ENCODE measurements around a stretch of chr12.

DNA sequence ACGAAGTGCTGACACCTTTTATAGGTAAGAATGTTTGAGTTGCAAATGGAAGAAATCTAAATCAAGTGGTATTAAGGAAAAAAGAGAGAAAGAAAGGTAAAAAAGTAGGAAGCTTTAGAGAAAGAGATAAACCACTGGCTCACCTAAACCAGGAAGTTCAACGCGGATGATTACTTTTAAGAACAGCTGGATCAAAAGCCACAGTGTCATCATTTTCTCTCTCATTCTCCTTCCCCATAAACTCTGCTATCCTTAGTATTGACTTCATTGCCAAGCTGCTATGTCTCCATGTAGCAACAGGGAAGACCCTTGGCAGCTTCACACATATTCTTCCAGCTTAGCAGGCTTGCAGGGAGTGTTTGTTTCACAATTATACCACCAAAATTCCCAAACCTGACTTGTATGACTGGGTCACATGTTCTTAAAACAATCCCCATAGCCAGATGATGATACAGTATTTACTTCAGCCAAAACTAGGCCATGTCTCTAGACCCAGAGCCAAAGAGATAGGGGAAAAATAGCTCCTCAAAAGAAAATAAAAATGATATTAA is 235.5 kb downstream of the PAWR start:
- PRO-cap, 2 experiments = no peak in any of the 2 experiments

DNA sequence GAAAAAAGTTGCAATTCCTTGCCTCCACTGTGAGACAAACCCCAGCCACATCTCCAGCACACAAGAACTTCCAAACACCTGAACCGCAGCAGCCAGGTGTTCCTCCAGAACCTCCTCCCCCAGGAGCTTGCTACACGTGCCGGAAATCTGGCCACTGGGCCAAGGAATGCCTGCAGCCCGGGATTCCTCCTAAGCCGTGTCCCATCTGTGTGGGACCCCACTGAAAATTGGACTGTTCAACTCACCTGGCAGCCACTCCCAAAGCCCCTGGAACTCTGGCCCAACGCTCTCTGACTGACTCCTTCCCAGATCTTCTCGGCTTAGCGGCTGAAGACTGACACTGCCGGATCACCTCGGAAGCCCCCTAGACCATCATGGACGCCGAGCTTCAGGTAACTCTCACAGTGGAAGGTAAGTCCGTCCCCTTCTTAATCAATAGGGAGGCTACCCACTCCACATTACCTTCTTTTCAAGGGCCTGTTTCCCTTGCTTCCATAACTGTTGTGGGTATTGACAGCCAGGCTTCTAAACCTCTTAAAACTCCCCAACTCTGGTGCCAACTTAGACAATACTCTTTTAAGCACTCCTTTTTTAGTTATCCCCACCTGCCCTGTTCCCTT is 148.7 kb downstream of the PAWR start:
- PRO-cap, 2 experiments = no peak in any of the 2 experiments

GRCh38 chr12:79933303-79934260 is 1.3 kb downstream of the PPP1R12A start:
- PRO-cap, 2 experiments = no peak in any of the 2 experiments

DNA sequence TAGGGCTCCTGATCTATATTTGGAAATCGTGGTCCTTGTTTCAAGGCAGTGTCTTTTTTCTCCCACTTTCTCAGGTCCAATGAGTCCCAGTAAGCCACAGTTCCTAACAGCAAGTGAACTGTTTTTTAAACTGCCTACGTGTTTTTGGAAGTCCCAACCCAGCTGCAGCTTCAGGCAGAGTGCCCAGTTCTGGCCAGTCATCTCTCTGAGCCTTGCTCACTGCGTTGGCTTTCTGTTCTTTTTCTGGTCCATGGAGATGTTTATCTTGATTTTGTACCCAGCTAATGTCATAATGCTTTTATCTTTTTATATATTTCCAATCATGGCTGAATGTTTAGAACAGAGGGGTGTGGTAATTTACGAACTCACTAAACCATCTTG is 46.3 kb upstream of the OTOGL start:
- PRO-cap, 2 experiments = no peak in any of the 2 experiments

DNA sequence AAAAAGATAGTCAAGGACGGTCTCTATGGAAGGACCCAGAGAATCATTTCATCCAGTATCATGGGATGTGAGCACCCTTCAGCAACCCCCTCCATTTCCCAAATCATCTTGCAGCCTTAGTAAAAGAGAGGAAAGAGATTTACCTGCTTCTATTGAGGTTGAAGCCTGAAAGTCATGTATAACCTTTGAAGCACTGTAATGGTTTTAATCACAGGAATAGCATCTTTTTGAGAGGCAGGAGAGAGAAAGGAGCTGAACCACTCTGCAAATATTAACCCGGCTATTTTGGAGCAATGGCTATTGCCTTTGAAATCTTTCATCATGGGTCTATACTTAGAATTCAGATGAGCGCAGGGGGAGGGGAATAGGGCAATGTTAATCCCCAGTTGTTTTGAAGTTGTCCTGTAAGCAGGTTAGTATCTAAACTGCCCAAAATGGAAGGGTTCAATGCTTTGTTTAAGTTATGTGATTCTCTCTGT is 429 bp upstream of the MYF6 start:
- PRO-cap, 2 experiments = no peak in any of the 2 experiments

DNA sequence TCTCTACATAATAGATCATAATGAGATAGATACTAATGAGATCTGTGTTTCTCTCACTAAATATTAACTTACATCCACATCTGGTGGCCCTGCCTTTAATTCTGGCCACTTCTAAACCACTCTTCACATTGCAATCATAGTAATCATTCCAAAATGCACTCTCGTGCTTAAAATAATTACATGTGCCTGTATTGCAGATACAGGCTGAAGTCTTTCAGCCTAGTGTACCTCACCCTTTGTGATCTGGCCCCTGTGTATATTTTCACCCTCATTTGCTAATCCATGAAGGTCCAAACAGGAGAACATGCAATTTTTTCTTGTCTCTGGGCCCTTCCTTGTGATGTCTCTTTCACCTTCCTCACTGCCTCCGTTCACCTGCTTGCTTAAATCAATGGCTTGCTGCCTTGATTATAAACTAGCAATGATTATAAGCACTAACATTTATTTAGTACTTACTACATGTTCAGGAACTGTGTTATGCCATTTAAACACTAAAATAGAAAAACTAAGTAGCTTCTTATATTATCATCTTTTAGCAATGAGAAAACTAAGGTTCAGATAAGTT is 107.9 kb downstream of the LIN7A start:
- PRO-cap, 2 experiments = no peak in any of the 2 experiments

DNA sequence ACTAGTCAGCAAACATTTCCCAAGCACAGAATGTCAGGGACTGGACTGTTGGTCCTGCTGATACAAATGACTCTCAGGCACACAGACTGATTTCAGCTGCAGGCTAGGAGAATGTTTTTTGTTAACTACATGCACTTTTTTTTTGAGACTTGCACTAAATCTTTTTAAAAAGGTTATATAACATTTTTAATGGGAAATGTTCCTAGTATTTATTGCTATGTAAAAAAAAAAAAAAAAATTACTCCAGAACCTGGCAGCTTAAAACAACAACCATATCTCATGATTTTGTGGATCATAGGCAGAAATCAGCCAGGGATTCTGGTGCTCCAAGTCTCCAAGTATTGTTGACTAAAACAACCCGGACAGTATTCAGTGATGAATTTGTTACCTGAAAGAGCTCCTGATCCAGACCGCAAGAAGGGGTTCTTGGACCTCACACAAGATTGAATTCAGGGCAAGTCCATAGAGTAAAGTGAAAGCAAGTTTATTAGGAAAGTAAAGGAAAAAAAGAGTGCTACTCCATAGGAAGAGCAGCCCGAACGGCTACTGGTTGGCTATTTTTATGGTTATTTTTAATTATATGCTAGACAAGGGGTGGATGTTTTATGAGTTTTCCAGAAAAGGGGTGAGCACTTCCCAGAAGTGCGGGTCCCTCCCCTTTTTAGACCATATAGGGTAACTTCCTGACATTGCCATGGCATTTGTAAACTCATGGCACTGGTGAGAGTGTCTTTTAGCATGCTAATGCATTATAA is 131.5 kb downstream of the ACSS3 start:
- PRO-cap, 2 experiments = no peak in any of the 2 experiments

DNA sequence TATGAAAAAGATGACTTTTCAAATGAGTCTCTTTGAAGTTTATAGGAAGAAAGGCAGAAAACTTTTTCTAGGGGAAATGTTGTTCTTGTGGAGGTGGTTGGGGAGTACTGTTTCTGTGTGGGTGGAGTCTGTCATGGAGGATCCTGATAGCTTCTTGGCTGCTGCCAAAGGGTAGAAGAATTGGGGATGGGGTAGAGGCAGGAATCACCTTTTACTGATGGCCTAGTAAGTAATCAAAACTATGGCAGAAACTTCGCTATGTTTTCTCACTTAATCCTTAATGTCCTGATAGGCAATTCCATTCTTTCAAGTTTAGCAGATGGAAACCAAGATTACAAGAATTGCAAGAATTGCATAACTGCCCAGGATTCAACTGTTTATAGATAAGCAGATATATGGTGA is 463.8 kb downstream of the TMTC2 start:
- PRO-cap, 2 experiments = no peak in any of the 2 experiments

GRCh38 chr12:85834335-85834710 is 1.9 kb downstream of the RASSF9 start:
- PRO-cap, 2 experiments = no peak in any of the 2 experiments

- PRO-cap, 2 experiments = no peak in any of the 2 experiments
Measured at GRCh38 chr12:86265041-86265616, 8.9 kb upstream of the MGAT4C start.

DNA sequence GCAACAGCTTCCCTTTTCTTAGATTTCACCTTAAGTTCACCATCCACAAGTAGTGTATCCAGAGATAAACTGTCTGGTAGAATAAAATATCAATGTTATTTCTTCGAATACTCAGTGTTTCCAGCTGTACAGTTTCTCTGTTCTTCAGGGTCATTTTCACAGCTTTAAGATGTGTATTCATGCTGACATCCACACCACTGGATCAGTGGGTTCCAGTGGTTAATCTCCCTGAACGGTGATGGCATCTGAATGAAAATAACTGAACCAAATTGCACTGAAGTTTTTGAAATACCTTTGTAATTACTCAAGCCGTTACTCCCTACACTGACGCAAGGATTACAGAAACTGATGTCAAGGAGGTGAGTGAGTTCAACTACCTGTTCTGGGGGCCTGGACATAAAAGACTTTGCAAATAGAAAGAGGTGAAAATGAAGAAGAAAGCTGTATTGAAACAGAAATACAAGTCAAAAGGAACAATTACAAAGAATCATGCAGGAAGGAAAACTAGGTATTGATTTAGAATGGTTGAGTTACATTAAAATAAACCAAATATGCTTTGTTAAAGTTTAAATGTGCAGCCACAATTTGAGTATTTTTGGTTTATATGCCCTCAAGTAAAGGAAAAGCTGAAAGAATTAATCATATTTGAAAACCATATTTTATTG is 208.3 kb downstream of the C12orf50 start:
- PRO-cap, 2 experiments = no peak in any of the 2 experiments

- PRO-cap, 2 experiments = no peak in any of the 2 experiments
Measured at GRCh38 chr12:88775634-88776141, 195.4 kb upstream of the KITLG start.

GRCh38 chr12:88944165-88944709 is 364.0 kb upstream of the KITLG start:
- PRO-cap, 2 experiments = no peak in any of the 2 experiments

DNA sequence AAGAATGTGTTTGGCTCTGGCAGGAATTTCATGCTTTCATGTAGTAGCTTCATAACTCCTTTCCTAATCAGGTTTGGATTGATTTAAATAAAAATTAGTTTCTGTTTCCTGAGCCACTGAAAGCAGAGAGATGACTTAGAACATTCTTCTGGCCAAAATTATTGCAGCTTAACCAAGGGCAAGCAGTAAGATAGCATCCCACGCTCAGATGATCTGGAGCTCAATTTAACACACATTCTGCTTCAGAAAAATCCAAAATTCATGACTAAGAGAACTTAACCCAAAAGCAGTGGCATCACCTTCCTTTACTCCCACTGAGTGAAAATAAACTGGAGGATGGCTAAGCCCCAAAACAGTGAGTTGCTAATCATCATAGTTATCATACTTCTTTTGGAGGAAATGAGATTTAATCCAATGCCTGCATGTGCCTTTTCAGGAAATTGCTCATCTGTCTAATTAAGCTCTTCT is 195.5 kb downstream of the DUSP6 start:
- PRO-cap, 2 experiments = peak in 2 of 2 experiments; most common plus-strand start position 321 of the sequence (in 1); most common minus-strand start position 320 of the sequence (in 2)

GRCh38 chr12:89225334-89225836 is 126.9 kb downstream of the DUSP6 start:
- PRO-cap, 2 experiments = no peak in any of the 2 experiments

GRCh38 chr12:89391056-89391318 is 38.7 kb upstream of the DUSP6 start:
- PRO-cap, 2 experiments = no peak in any of the 2 experiments

- PRO-cap, 2 experiments = no peak in any of the 2 experiments
Measured at GRCh38 chr12:89548718-89549145, 22.9 kb upstream of the POC1B start.

- PRO-cap, 2 experiments = peak in 1 of 2 experiments; most common minus-strand start chr12:89647902 (in 1)
Measured at GRCh38 chr12:89647589-89648090, 61.0 kb downstream of the ATP2B1 start.

DNA sequence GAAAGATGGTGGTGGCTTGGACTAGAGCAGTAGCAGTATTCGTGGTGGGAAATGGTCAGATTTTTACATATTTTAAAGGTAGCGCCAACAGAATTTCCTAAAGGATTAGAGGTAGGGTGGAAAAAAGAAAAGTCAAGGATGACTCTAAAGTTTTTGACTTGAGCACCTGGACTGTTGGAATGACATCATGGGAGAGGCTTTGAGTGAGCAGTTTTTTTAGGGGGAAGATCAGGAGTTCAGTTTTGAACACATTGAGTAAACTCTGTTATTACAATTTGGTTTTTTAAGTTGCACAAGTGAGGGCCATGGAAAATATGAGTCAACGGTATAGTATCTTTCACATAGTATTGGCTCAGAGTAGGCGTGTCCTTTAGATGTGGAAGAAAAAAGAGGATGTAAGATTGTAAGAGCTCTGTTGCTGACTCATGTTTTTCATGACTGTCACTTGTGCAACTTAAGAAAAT is 47.9 kb upstream of the ATP2B1 start:
- PRO-cap, 2 experiments = peak in 2 of 2 experiments; most common minus-strand start position 241 of the sequence (in 1)

DNA sequence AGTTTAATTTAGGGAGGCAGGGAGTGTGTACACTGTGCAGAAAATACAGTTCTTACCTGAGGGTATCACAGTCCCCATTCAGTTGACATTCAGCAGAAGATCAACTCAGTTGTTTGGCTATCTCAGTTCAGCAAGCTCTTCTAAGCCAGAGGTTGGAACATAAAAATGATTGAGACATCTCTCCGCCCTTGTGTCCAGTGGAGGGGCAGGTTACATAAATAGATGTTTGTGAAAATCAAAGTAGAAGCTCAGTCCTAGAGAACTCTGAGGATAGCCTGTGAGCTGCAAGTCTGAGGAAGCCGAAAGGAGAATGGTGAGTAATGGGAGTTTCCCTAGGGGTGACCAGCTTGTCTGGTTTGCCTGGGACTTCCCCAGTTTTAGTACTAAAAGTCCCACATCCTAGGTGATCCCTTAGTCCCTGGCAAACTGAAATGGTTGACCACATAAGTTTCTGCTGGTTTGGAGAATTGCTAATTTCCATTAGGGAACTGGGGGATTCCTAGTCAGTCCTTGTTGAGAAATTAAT is 251.4 kb upstream of the ATP2B1 start:
- PRO-cap, 2 experiments = no peak in any of the 2 experiments

Data from monocyte (primary cell).